LHCN-M2 (cell line): ENCODE measurements around a stretch of chr5.

DNA sequence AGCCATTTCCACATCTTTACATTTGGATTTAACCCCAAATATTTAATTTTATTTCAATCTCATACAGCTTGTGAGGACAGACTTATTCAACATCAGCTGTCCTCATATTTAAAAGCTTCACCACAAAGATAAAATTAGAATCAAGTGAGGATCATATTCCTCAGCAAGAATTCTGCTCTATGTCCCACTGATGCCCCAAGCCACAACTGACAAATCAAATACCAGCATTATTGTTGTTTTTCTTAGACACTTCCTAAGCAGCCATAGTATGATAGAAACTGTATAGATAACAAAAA is 30.0 kb upstream of the MYOT start:
- RAMPAGE, long total RNA, result no peak

- RAMPAGE, long total RNA, result no peak
Observed at GRCh38 chr5:138033314-138034348, 752 bp upstream of the FAM13B start.

DNA sequence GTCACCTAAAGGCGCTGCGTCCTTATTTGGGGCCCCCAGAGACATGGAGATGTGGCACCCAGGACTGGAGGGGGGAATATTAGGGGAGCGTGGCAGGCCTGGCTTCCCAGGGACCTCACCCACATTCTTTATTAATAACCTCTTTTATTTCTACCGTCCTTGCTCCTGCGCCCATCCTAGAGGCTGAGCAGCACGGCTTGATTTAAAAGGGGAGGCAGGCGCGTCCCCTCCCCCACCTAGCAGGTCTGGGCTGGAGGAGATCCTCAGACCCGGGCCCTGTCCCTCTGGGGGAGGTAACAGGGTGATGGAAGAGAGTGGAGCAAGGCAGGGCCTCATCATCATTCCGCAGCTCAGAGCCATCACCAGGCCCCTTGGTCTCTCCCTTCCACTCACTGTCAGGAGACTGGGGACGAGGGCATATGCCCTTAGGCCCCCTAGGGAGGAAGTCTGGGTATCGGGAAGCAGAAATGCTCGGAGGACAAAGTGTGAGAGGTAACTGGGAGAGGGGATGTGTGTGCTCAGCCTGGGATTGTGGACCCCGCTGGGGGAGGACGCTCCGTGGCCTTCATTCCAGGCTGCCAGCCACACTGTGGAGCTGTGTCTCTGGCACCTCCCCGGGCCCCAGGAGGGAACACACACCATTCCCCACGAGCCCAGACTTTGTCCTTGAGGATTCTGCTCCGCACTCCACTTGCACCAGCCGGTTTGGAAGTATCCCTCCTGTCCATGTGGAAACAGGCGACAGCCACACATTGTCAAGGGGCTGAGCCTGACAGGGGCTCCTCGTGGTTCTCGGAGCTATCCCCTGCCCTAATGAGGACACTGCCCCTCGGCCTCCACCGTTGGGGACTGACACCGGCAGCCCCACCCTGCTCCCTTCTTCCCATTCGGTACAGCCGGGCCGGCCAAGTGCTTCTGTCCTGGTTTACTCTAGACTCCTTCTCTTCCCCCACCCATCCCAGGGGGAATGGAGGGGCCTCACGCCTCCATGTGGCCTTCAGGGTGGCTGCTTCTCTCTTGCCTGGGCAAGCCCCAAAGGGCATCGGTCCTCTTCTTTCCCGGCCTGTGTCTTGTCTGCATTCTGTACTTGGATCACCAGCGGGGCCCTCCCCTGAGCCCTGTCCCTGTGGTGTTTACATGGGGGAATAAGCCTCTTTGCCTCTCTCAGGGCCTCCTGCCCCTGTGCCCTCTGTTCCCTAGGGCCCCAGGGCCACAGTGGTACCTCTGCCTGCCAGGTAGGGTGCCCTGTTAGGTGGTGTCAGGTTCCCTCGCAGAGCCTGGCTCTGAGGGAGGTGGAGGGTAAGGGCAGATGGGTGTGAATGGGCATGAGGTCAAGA is 946 bp downstream of the REEP2 start:
- RAMPAGE, long total RNA, result no peak

GRCh38 chr5:138448635-138449430 is 10.0 kb downstream of the REEP2 start:
- RAMPAGE, long total RNA, result no peak

GRCh38 chr5:138517207-138517857 is 25.7 kb downstream of the ETF1 start:
- RAMPAGE, long total RNA, result no peak

- RAMPAGE, long total RNA, result no peak
Observed at GRCh38 chr5:138544053-138545075, 1.3 kb upstream of the ETF1 start.

- RAMPAGE, long total RNA, result no peak
Observed at GRCh38 chr5:138552703-138553650, 9.9 kb upstream of the ETF1 start.

DNA sequence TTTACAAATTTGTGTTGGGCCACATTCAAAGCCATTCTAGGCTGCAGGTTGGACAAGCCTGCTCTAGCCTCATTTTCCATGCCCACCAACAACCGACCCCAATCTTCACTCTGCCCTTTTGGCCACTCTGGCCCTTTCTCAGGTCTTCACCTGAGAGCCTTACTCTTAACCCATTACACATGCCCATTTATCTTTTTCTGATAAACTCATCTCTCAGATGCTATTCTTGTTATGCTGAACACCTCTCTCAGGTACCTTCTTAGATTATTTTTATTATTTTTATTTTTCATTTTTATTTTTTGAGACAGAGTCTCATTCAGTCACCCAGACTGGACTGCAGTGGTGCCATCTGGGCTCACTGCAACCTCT is 11.4 kb downstream of the HSPA9 start:
- RAMPAGE, long total RNA, result no peak

DNA sequence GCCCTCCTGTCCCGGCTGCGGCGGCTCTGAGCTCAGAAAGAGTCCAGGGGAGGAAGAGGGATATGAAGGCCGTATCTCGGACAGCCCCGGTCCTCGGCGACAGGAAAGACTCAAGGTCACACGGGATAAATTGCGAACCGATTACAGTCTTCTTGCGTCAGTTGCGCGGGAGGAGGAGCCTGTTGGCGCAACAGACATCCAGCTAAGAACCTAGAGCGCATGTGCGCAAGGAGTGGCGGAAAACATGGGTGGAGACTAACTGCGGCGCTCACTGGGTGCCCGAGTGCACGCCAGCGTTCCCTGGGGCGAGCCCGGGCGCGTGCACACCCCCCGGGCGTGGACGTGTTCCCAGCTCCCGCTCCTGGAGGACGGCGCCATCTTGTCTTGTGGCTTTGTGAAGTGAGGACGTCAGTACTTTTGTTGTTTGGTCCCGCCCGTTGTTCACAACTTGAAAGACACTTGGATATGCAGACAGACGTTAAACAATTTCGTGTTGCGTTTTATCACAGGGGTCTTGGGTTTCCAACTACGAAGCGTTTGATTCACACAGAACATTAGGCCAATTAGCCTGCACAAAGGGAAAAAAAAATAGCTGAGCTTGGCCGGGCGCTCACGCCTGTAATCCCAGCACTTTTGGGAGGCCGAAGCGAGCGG is 501 bp upstream of the HSPA9 start:
- RAMPAGE, long total RNA, result no peak

GRCh38 chr5:138635246-138635793 is 60.1 kb upstream of the HSPA9 start:
- RAMPAGE, long total RNA, result no peak

- RAMPAGE, long total RNA, result no peak
Observed at GRCh38 chr5:138861296-138862108, 13.6 kb downstream of the LRRTM2 start.

GRCh38 chr5:139011160-139011783 is 136.1 kb upstream of the LRRTM2 start:
- RAMPAGE, long total RNA, result no peak

- RAMPAGE, long total RNA, result no peak
Observed at GRCh38 chr5:139316289-139316737, 22.8 kb downstream of the MATR3 start.

DNA sequence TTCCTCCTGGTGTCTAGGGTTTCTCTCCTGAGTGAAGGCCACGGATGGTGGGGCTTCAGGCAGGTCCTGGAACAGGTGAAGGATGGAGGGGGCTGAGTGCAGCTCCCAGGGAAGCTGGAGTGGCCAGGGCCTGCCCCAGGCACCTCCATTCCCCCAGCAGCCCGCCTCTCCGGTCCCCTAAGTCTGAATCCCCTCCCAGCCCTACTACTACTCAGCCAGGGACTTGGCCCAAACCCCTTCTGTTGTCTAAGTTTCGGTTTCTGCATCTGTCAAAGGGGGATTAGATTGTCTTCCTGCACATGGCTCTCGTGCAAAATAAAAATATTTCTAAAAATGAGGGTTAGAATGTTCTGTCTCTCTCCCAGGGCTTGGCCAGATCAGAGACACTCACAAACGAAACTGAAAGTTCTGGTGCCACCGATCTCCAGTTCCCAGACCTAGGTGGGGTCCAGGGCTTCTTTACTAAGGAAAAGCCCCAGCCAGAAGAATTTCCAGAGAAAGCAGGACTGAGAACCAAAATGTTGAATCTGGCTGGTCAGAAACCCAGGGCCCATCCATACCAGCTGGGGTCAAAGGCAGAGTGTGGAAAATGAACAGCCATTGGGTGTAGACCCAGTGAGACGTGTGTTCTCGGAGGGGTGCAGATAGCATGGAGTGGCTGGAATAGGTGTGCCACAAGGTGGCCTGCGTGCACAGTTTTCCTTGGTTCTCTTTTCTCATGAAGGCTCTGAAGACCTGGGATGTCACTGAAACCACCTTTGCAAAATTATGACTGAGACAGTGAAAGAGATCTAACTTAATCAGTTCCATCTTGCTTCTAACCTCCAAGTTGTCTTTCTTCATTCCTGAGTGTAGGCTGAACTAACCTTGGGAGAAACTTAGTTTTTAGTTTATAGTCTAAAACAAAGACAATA is 2.0 kb upstream of the SLC23A1 start:
- RAMPAGE, long total RNA, result no peak

GRCh38 chr5:139392119-139392914 is 2.6 kb downstream of the PROB1 start:
- RAMPAGE, long total RNA, result no peak

GRCh38 chr5:139419294-139420089 is 15.6 kb upstream of the SPATA24 start:
- RAMPAGE, long total RNA, result no peak

DNA sequence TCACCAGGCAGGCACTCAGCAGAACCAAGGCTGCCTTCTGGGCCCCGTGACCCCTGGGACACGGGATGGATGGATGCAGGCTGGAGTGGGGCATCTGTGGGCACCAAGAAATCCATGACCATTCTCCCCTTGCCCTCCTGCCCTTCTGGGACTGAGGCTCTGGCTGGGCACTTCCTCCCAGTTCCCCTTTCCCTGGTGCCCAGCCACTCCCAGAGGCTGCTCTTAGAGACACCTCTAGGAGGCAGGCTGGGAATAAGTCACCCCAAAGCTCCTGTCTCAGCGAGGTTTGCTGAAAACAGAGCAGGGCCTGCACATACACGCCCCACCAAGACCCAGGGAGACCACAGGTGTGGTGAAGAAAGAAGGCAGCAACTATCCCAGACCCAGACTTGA is 951 bp downstream of the STING1 start:
- RAMPAGE, long total RNA, result no peak

- RAMPAGE, long total RNA, result no peak
Observed at GRCh38 chr5:139566478-139566860, 5.3 kb downstream of the UBE2D2 start.

DNA sequence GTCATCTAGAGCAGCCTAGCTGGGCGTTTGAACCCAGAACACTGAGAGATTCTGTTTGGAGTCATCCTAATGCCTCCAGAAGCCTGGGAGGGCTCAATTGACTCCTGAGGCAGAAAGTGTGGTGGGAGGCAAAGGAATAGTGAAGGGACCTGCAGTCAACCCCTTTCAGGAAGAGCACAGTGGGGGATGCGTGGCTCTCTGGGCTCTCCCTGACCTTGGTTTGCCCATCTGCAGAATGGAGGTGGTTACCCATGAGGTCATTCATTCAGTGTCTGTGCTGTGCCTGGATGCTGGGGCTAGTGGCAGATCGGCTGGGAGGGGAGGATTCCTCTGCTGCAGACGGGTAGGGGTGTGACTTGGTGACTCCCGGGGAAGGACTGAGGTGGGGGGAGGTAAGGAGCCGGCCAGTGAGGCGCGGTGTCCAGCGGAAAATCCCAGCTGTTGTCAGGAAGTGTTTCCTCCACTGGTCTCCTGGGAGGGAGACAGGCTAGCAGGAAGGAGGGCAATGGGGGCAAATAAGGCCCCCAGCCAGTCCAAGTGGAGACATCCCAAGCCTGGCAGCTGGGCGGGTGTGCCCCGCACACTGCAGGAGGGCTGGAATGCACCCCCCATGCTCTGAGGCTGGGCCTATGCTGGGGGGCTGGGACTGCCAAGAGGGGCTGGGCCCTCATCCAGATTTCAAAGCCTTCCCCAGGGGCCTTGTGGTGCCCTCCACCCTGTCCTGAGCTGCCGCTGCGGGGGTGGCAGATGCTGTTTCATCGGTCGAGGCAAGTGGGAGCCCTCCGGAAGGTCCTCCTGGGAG is 10.9 kb downstream of the CXXC5 start:
- RAMPAGE, long total RNA, result no peak

DNA sequence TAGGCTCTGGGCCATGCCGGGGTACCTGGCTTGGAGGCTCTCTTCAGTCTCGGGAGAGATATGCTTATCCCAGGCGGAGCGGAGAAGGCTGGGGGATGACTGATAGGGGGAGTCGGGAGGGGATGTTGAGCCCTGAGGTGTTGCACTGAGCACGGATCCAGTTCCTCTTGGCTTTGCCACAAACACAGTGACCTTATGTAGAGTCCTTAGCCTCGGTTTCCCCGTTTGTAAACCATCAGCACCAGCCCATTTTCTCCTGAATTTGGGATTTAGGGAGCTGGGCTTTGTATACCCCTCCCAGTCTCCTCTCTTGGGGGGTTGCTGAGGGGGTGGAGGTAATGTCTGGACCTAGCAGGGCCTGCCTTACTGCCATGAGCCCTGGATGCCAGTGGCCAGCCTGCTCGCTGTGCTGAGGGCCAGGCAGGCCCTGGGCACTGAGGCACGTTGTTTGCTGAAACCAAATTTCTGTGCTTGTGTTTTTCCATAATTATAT is 20.6 kb downstream of the CXXC5 start:
- RAMPAGE, long total RNA, result no peak